Heart right ventricle (tissue), 2 donors: ENCODE data around the genes OSBPL8 and E2F7.

GRCh38 chr12:72273282-72273895 lies 1.2 kb downstream of the TRHDE start:
- PRO-cap, 2 experiments, result no peak in any of the 2 experiments

DNA sequence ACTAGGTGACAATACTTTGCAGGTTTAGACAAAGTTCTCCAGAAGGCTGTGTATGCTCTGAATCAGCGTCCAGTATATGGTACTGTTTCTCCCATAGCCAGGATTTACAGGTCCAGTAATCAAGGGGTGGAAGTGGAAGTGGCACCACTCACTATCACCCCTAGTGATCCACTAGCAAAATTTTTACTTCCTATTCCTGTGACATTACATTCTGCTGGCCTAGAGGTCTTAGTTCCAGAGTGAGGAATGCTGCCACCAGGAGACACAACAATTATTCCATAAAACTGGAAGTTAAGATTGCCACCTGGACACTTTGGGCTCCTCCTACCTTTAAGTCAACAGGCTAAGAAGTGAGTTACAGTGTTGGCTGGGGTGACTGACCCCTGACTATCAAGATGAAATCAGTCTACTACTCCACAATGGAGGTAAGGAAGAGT lies 256.7 kb upstream of the ATXN7L3B start:
- PRO-cap, 2 experiments, result no peak in any of the 2 experiments

- PRO-cap, 2 experiments, result no peak in any of the 2 experiments
Measured at GRCh38 chr12:74538538-74539343, 1.1 kb downstream of the ATXN7L3B start.

DNA sequence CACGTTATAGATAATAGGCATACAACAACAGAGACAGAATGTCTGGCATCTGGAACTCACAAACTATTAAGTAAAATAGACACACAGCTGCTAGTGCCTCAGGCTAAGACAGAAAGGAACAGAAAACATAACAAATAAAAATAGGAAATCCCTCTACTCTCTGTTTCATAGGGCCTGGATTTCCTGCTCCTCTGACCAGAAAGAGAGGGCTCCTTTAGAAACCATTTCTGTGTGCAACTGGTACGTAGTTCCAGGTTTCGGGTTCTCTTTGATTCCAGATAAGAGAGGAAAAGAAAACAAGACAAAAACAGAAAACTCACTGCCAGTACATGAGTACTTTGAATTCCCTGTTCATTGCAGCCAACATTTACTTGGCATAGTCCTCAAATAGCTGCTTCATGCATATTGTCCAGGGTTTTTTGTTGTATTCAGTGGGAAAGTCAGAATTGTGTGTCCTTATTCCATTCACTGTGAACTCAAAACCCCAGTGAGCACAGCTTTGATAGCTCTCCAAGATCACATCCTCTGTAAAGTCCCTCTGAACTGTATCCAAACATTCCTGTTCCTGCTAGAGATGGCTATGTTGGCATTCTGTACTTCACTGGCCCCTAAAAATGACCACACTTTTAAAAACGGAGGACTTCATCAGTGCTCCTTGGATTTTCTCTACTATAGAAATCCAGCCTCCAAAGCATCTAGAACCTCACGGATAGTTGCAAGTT lies 48.9 kb downstream of the ATXN7L3B start:
- PRO-cap, 2 experiments, result no peak in any of the 2 experiments

GRCh38 chr12:74964221-74964492 lies 245.5 kb downstream of the KCNC2 start:
- PRO-cap, 2 experiments, result no peak in any of the 2 experiments

- PRO-cap, 2 experiments, result no peak in any of the 2 experiments
Measured at GRCh38 chr12:75472180-75472532, 8.4 kb upstream of the GLIPR1 start.

- PRO-cap, 2 experiments, result peak in 1 of 2 experiments; most common plus-strand start chr12:75478656 (in 1)
Measured at GRCh38 chr12:75478523-75479167, 1.9 kb upstream of the GLIPR1 start.

DNA sequence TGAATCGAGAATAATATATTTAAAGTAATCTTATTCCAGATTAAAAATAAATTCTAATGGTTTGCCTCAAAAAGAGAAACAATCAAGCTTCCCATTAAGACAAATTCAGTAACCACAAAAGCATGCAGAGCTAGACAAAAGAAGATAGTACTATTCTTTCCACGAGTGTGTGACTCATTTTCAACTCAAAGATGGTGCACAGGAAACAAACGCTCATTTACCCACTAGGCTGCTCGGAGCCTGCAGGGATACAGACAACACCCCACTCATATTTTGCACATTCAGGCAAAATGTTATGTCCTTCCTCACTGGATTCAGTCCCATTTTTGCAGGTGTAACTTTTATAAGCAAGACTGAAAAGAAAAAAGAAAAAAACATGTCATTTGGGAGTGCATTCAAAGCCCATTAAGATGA lies 147.4 kb upstream of the KRR1 start:
- PRO-cap, 2 experiments, result no peak in any of the 2 experiments

DNA sequence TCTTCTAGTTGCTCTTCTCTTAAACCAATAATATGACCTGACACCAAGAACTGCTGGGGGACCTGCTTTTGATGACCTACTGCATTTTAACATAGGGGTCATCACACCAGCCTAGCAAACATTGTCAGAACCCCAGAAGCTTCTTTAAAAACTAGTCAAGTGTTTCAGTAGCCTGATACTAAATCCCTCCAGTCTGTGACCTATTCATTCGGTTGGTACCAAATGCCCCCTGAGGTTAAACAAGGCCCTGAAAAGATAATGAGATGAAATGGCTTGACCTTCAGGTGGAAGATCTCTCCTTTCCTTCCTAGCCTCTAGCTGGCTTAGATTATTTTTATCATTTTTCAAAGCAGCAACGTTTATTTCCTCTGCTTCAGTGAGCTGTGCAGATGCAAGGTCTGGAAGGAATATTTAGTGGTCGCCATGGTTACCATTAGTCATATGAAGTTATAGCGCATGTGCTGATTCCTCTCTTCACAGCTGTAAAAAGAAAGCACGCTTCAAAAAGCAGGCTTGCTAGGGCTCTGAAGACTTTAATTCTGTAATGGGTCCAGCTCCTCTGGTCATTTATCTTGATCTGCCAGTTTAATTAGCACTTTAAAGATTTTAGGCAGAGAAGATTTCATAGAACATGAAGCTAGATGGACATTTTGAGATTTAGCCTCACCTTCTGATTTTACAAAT lies 269.2 kb downstream of the NAP1L1 start:
- PRO-cap, 2 experiments, result no peak in any of the 2 experiments

GRCh38 chr12:75944044-75945199 lies 140.1 kb downstream of the NAP1L1 start:
- PRO-cap, 2 experiments, result peak in 1 of 2 experiments; most common plus-strand start chr12:75944405 (in 1); most common minus-strand start chr12:75944285 (in 1)

- PRO-cap, 2 experiments, result no peak in any of the 2 experiments
Measured at GRCh38 chr12:76025795-76026178, 58.7 kb downstream of the NAP1L1 start.

- PRO-cap, 2 experiments, result peak in 1 of 2 experiments; most common minus-strand start chr12:76040785 (in 1)
Measured at GRCh38 chr12:76040523-76041351, 43.7 kb downstream of the NAP1L1 start.

- PRO-cap, 2 experiments, result no peak in any of the 2 experiments
Measured at GRCh38 chr12:76052857-76053637, 31.4 kb downstream of the NAP1L1 start.

GRCh38 chr12:76055879-76056661 lies 28.4 kb downstream of the NAP1L1 start:
- PRO-cap, 2 experiments, result no peak in any of the 2 experiments

GRCh38 chr12:76422978-76423602 lies 74.9 kb upstream of the BBS10 start:
- PRO-cap, 2 experiments, result no peak in any of the 2 experiments

DNA sequence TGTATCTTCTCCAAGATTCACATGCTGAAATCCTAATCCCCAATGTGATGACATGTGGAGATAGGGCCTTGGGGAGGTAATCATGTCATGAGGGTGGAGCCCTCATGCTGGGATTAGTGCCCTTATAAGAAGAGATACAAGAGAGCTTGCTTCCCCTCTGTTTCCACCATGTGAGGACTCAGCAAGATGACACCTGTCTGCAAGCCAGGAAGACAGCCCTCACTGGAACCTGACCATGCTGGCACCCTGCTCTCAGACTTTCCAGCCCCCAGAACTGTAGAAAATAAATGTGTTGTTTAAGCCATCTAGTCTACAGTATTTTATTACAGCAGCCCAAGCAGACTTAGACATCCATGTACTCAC lies 36.1 kb downstream of the OSBPL8 start:
- PRO-cap, 2 experiments, result no peak in any of the 2 experiments

DNA sequence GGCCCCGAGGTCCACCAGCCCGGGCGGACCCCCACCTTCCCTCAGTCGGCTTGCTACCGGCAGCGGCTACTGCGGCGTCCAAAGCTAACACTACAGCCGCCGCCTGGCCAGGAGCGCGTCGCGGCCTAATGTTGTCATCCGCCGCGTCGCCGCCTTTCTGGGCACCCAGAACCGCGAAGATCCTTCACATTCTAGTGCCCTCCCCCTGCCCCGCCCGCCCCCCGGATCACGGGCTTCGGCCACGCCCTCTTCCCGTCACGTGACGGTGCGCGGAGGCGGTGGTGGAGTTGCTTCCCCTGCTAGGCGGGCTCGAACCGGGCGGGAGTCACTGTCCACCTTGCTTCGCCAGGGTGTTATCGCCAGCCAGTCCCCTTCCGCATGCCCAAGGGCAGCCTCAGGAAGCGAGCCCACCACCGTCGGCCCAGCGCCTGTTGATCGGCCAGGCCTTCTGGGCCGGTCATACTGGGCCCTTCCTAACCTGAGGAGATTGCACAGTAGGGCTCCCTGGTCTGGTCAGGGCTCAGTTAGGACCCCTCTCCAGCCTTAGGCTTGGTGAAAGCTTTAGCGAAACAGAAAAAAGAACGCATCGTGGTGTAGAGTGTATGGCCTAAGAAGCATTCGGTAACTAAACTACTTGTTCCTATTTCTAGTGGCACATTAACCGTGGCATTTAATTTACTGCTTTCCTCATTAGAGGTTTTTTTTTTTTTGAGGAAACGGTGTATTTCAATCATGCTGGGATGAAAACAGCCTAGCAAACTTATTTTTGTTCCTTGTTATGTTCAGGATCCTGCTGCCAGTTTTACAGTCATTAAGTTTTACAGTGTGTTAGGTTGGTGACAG lies at the start of gene OSBPL8:
Gene OSBPL8, minus strand, starts transcription at position 159 of the 843 bp plus-strand sequence.
- PRO-cap, 2 experiments, result peak in 2 of 2 experiments; most common plus-strand start position 262 of the sequence (in 2); most common minus-strand start position 159 of the sequence (in 2)

- PRO-cap, 2 experiments, result peak in 1 of 2 experiments; most common plus-strand start chr12:76787216 (in 1)
Measured at GRCh38 chr12:76787034-76787334, 23.1 kb downstream of the ZDHHC17 start.

- PRO-cap, 2 experiments, result peak in 2 of 2 experiments; most common plus-strand start chr12:77065796 (in 1); most common minus-strand start chr12:77065569 (in 2)
Measured at GRCh38 chr12:77065412-77066264, at the start of gene E2F7. Gene E2F7, minus strand, starts transcription at chr12:77065569.

DNA sequence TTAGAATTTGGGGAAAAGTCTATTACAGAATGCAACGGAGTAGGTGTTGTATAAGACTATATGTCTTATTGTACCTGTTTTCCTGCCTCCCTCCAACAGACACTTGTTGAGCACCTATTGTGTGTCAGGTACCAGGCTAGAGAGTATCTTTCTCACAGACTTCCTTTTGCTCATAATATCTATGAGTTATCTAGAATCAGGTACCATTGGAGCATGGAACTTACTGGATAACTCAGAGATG lies 323.1 kb upstream of the NAV3 start:
- PRO-cap, 2 experiments, result no peak in any of the 2 experiments